Panc1 (cell line): ENCODE measurements around a stretch of chr15.

- RRBS, 2 experiments, result no CpG with 5 or more reads among the region's 6 CpGs
Measured at GRCh38 chr15:66501735-66502187, 2.9 kb downstream of the RPL4 start.

DNA sequence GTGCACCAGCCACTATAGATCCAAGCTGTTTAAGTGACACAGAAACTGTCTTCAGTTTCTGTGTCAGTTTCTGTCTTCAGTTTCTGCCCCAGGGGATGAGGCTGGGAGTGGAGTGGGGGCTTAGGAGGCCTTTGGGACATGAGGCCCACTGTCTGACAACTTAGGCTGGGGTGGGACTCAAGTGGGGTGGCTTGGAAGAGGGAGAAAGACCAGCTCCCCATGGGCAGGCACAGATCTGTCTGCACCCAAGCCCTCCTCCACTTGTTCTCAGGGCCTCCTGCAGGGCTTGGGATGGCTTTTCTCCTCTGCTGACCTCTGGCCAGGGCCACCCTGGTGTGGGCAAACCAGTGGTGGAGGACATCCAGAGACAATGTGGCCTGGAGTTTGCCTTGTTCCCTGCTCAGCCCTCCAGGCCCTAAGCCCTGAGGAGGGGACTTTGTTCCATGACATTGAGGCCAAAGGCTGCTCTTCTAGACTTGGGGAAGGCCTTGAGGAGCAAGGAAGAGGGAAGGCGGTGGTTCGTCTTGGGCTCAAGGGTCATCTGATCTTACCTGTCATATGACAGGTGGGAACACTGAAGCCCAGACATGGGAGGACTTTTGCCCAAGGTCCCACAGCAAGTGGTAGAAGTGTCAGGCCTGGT is 60.3 kb upstream of the SMAD6 start:
- RRBS, 2 experiments, result no CpG with 5 or more reads among the region's 2 CpGs

DNA sequence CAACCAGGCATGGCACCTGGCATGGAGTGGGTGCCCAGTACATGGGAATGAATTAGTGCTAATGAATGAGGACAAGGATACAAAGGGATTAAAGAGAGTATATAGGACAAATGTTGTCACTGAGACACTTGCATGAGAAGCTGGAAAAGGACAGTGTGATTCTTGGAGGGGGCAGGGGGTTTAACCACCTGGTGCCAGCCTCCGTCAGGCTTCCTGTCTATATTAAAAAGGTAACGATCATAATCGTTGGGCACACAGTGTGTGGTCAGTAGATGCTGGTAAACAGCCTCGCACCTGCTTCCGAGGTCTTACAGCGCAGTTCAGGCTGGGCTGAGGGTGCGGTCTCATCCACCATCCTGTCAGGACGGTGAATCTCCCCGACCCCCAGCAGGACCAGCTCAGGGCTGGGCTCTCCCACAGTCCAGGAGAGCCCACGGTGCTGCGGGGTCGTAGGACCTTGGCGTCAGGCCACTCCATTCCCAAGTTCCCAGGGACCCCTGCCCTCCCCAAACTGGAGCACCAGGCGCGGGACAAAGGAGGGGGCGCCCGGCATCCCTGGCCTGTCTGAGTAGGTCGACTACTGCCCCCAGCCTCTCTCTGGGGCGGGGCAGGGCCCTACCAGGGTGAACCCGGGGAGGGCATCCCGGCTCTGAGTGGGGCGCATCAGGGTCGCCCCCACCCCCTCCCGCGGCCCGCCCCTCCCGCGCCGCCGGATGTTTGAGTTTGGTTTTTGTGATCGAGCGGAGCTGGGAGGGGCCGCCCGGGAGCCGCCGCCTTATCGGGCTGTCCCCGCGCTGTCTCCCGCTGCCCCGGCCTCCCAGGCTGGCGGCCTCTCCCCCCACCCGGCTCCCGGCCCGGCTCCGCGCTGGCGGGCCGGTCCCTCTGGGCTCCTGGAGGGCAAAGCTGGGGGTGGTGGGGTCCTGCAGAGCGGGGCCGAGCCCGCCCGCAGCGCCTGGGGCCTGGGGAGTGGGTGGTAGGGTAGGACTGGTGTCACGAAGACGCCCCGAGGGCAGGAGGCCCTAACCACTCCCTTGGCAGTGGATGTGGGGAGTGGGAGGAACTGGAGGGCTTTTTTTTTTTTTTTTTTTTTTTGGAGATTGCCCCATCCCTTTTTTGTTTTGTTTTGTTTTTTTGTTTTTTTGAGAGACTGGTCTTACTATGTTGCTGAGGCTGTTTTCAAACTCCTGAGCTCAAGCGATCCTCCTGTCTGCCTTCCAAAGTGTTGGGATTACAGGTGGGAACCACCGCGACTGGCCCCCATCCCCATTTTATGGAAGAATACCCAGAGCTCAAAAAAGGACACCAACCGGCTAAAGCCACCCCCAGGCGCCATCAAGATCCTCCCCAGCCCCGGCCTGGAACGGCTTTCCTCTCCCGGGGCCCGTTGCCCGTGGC is 47.3 kb upstream of the SMAD6 start:
- RRBS, 2 experiments, result 74 to 77% methylated on average over 31 of the region's 67 CpGs

DNA sequence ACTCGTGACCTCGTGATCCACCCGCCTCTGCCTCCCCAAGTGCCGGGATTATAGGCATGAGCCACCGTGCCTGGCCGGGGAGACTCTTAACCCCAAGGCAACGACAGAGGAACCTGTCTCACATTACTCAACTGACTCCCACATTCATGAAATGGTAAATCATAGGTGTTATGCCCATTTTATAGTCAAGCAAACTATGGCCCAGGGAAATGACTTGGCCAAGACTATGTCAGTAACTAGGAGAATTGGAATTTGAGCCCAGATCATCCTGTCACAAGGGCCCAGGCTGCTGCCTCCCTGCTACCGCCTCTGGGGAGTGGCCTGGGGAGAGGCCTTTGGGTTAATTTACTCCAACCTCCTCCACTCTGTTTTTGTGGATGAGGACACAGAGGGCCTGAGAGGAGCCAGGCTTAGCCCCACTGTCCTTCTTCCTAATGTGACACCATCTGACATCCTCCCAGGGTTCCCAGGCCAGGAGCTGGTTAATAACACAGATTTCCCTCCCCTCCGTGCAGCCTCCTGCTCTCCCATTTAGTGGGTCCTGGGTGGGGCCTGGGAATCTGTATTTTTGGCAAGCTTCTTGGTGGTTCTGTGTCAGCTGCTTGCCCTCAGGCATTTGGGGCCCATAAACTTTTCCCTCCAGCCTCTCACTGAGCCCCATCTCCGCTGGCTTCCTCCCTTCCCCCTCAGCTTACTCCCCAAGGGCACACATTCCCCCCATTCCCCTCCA is 45.1 kb upstream of the SMAD6 start:
- RRBS, 2 experiments, result no CpG with 5 or more reads among the region's 10 CpGs

GRCh38 chr15:66661064-66662278 is 40.6 kb upstream of the SMAD6 start:
- RRBS, 2 experiments, result 65 to 71% methylated on average over 7 of the region's 28 CpGs

- RRBS, 2 experiments, result under 1 to 4% methylated on average over 30 to 35 of the region's 39 CpGs
Measured at GRCh38 chr15:66703281-66703541, 1.2 kb downstream of the SMAD6 start.

- RRBS, 2 experiments, result no CpG with 5 or more reads among the region's 12 CpGs
Measured at GRCh38 chr15:66720930-66721911, 19.2 kb downstream of the SMAD6 start.

- RRBS, 2 experiments, result no CpG with 5 or more reads among the region's 20 CpGs
Measured at GRCh38 chr15:66760975-66761843, 59.2 kb downstream of the SMAD6 start.

DNA sequence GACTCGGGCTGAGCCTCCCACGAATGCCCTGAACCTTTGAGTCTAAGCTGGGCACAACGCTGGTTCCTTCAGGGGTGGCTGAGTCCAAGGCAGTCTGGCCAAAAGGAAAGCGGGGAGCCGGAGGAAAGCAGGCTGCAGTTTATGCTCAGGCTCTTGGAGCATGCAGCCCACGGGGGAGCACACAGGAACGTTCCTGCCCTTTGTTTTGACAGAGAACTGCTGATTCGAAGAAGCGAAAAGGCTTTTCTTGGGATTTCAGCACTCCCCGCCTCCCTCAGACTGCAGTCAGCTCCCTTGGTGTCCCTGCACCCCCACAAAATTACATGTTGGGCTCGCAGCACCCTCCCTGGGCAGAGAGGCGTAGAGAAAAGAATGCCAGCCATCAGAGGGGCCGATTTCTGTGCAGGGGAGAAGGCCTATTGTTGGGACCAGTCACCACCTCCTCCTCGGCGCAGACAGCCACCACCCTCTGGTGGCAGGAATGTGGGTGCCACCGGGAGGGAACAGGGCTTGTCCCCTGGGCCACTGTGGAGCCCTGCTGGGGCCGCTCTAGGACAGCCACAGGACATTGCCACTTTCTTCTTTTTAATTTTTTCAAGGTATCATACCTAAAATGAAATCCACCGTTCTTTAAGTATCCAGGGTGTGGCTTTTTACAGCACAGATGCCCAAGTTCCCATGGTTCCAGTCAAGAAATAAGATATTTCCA is 72.2 kb downstream of the SMAD6 start:
- RRBS, 2 experiments, result no CpG with 5 or more reads among the region's 18 CpGs

GRCh38 chr15:66783943-66784142 is 81.8 kb downstream of the SMAD6 start:
- RRBS, 2 experiments, result no CpG with 5 or more reads among the region's 4 CpGs

- RRBS, 2 experiments, result no CpG with 5 or more reads among the region's 20 CpGs
Measured at GRCh38 chr15:66849822-66850490, 147.9 kb downstream of the SMAD6 start.

GRCh38 chr15:67056134-67056739 is 9.2 kb upstream of the SMAD3 start:
- RRBS, 2 experiments, result no CpG with 5 or more reads among the region's 6 CpGs

DNA sequence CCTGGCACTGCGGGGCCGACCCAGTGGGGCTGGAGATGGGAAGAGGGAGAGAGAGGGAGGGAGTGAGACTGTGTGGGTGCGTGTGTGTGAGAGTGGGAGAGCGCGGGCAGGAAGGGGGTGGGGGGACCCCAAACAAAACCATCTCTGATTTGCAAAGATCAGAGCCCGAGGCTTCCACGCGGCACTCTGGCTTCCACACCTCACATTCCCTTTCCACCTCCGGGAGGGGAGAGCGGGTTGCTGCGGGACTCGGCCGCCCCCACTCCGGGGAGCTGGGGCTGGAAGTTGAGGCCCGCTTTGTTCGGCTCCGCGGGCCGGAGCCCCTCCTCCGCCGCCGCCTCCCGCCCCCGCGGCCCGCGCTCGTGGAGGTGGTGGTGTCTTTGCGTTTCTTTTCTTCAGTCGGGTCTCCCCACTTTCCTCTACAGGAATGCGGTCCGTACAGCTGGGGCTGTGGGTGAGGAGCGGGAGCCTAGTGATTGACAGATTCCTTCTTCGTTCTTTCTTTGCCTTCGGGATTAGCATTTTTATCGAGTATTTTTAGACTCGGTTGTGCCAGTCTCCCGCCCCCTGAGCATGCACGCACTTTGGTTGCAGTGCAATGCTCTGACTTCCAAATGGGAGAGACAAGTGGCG is 1.1 kb downstream of the SMAD3 start:
- RRBS, 2 experiments, result under 1 to 6% methylated on average over 11 of the region's 40 CpGs

GRCh38 chr15:67101760-67102454 is 36.5 kb downstream of the SMAD3 start:
- RRBS, 2 experiments, result no CpG with 5 or more reads among the region's 9 CpGs

- RRBS, 2 experiments, result no CpG with 5 or more reads among the region's 10 CpGs
Measured at GRCh38 chr15:67134624-67135347, 69.4 kb downstream of the SMAD3 start.

- RRBS, 2 experiments, result no CpG with 5 or more reads among the region's 7 CpGs
Measured at GRCh38 chr15:67145960-67146707, 80.7 kb downstream of the SMAD3 start.

DNA sequence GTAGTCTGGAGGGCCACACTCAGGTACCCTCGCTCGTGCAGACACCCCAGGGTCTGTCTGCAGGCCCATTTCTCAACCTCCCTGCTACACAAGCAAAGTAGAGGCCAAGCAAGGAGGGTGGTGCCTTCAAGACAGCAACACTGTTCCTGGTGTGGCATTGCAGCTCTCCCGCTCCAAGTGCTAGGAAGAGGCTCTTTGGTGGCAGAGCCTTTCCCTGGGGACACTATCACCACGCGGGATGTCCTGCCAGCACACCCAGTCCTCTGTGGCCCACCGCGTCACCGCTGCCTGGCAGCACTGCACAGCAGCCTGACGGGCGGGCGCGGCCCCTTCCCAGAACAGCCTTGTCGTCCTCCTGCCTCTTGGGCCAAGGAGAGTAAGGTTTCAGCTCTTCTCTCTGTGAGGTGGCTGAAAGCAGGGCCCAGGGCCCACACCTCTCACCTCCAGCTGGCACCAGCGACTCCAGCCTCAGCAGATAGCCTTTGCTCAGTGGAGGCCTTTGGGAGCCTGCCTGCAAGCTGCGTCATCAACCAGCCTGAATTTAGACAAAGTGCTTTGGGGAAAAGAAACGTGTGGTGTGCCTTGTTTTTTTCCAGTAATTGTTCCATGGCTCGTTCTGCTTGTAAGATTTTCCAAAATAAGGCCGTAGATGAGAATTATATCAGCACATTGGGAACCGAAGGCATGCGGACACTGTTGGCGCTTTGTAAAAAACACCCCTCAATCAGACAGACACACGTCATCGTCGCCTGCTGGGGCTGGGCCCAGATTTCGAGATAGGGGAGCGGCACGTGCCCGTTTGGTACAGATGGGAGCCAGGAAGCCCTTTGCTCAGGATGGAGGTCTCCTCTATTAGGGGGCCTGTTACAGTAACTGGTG is 65.0 kb downstream of the AAGAB start:
- RRBS, 2 experiments, result no CpG with 5 or more reads among the region's 28 CpGs

- RRBS, 2 experiments, result no CpG with 5 or more reads among the region's 2 CpGs
Measured at GRCh38 chr15:67223016-67223667, 31.3 kb downstream of the AAGAB start.

DNA sequence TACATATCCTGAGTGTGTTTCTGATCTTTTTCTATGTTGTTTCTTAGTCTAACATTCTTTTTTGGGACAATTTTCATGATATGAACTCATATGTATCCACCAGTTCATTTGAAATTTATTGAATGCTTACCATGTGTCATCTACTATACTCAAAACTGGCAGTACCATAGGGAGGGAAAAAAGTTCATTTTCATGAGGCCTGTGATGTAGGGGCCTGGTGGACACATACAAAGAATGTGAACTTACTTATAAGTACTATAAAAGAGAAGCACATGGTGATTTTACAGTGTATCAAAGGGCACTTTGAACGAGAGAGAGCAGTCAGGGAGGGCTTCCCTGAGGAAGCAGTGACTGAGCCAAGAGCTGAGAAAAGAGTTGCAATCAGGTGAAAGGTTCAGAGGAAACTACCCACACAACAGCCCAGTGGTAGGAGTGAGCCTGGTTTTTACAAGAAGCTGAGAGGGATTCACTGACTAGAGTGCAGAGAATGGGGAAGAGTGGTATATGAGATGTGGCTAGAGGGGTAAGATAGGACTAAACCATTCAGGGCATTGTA is 57.2 kb downstream of the CALML4 start:
- RRBS, 2 experiments, result no CpG with 5 or more reads among the region's 1 CpG

DNA sequence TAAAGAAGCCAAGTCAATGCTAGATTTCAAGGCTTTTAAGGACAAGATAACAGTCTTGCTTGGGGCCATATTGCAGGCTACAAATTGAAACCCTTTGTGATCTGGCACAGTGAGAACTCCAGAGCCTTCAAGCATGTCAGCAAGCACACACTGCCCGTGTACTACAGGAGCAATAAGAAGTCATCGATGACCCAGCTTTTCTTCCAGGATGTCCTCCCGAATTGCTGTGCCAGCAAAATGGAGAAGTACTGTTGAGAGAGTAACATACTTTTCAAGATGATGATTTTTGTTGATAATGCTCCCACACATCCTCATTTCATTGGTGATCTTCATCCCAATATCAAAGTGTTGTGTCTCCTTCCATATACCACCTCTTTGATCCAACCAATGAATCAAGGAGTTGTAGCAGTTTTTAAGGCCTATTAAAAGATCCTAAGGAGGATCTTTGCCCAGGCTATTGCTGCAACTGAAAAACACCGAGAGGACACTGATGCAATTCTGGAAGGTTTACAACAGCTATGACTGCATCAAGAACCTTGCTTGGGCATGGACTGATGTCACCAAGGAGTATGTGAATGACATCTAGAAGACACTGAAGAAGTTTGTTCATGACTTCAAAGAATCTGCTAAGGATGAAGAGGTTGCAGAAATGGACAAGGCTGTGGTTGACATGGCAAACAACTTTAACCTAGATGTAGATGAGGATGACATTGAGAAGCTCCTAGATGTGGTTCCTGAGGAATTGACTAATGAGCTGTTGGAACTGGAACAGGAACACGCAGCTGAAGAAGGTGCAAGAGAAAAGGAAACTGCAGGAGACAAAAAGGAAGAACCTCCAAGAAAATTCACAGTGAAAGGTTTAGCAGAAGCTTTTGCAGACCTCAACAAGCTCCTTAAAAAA is 20.1 kb downstream of the CALML4 start:
- RRBS, 2 experiments, result no CpG with 5 or more reads among the region's 5 CpGs